AG08470 (cell line): ENCODE results near the genes SCG5, SLC12A6 and LPCAT4.

DNA sequence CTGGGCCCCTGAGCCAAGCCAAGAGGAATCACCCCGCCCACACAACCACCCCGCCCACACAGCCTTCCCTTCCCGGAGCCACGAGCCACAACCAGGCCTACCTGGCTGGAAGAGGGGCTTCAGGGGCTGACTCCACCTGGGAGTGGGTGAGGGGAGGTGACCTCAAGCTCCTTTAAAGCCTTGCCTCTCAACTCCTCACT lies 23.2 kb upstream of the KLF13 start:
- RRBS = no CpG with 5 or more reads among the region's 4 CpGs

DNA sequence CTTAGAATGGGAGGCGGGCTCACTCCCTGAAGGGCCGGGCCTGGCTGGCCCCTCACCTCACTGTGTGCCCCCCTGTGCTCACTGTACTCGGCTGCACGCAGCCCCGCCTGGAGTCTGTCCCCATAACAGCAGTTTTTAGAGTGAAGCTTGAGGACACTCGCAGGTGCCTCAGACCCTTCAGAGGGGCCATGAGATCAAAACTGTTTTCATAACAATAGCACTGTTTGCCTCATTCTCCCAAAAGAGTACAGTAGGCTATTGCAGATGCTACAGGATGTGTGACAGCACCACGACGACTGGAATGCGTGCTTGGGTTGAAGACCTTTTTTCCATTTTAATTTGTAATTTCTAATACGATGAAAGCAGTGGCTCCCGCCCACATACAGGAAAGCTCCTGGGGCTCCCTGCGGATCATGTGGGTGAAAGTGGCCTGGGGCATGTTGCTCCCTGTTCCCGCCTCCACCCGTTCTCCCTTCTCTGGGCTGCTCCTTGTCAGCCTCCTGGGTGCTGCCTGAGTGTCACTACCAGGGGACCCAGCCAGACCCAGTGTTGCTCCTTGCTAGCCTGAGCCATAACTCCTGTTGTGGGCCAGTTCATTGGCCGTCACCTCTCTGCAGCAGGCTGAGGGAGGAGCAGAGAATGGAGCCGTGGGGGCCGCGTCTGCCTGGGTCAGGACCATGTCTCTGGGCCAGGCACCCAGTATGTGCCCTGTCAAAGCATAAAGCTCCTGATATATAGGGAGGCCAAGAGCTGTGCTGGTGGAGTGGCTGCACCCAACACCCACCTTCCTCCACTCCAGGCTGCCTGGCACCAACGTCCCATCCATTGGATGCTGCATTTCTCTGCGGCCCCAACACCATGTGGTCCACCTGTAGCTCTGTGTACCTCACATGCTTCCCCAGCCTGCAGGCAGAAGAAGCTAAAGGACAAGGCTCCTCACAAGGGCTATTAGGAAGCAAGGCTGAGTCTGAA lies 40.3 kb downstream of the KLF13 start:
- RRBS = no CpG with 5 or more reads among the region's 20 CpGs

GRCh38 chr15:31368674-31368894 lies 41.9 kb downstream of the KLF13 start:
- RRBS = no CpG with 5 or more reads among the region's 4 CpGs

DNA sequence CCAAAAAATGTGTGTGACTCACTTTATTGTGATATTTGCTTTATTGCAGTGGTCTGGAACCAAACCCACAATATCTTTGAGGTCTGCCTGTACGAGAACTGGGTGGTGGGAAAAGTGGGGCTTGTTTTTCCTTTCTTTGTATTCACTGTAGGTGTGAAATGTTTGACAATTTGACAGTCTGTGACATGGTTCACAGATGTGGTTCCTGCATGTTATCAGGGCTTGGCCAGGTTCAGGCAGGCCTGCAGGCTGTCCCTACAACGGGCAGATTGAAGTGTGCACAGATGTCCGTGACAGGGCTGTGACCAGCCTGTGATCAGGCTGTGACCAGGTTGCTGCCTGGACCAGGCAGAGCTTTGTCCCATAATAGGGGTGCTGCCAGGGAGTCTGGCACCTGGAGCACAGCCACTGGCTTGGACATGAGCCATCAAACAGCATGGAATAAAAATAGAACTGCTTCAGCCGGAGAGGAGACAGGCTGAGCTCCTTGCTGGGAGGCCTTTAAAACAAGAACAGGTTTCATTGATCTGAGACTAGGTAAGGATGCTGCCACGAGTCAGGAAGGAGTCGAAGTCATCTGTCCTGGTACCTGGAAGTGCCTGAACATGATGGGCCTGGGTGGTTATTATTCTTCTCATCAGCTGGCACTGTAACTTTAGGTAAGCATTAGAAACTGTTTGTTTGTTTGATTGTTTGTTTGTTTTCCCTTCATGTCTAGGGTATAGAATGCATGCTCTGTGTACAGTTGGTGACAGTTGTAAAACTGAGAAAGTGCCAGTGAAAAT lies 61.1 kb downstream of the KLF13 start:
- RRBS = no CpG with 5 or more reads among the region's 6 CpGs

GRCh38 chr15:31435313-31435895 lies 108.8 kb downstream of the KLF13 start:
- RRBS = no CpG with 5 or more reads among the region's 14 CpGs

- RRBS = no CpG with 5 or more reads among the region's 24 CpGs
Observed at GRCh38 chr15:32641291-32642185, at the start of gene SCG5. Gene SCG5 (plus strand): TSS chr15:32641710.

GRCh38 chr15:32677194-32677624 lies 35.7 kb downstream of the SCG5 start:
- RRBS = no CpG with 5 or more reads among the region's 4 CpGs

GRCh38 chr15:32824549-32825301 lies 106.9 kb downstream of the GREM1 start:
- RRBS = no CpG with 5 or more reads among the region's 7 CpGs

GRCh38 chr15:33007146-33007919 lies 187.2 kb downstream of the FMN1 start:
- RRBS = no CpG with 5 or more reads among the region's 7 CpGs

GRCh38 chr15:33066691-33067254 lies 127.7 kb downstream of the FMN1 start:
- RRBS = no CpG with 5 or more reads among the region's 13 CpGs

DNA sequence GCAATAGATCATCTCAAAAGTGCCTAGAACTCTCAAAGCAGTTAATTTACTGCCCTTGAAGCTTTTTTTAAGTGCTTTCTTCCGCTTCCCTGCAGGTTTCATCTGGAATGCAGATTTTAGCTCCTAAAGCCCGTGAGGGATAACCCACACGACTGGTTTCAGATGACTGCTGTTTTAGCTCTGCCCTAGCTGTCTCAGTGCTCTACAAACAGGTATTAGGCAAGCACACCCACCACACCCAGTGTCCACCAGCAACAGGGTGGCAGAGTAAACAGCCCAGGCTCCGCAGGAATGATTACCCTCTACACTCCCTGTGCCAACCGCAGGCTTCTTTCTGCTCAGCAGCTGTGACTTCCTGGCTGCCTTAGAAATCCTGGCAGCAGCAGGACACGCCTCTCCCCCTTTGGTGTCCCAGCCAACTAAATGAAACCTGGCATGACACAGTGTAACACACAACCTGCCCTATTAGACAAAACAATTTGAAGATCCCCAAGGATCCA lies 125.9 kb downstream of the FMN1 start:
- RRBS = no CpG with 5 or more reads among the region's 6 CpGs

GRCh38 chr15:33148150-33149055 lies 46.1 kb downstream of the FMN1 start:
- RRBS = no CpG with 5 or more reads among the region's 10 CpGs

- RRBS = 13% methylated on average over 4 of the region's 16 CpGs
Observed at GRCh38 chr15:34225147-34225849, 482 bp downstream of the EMC4 start.

DNA sequence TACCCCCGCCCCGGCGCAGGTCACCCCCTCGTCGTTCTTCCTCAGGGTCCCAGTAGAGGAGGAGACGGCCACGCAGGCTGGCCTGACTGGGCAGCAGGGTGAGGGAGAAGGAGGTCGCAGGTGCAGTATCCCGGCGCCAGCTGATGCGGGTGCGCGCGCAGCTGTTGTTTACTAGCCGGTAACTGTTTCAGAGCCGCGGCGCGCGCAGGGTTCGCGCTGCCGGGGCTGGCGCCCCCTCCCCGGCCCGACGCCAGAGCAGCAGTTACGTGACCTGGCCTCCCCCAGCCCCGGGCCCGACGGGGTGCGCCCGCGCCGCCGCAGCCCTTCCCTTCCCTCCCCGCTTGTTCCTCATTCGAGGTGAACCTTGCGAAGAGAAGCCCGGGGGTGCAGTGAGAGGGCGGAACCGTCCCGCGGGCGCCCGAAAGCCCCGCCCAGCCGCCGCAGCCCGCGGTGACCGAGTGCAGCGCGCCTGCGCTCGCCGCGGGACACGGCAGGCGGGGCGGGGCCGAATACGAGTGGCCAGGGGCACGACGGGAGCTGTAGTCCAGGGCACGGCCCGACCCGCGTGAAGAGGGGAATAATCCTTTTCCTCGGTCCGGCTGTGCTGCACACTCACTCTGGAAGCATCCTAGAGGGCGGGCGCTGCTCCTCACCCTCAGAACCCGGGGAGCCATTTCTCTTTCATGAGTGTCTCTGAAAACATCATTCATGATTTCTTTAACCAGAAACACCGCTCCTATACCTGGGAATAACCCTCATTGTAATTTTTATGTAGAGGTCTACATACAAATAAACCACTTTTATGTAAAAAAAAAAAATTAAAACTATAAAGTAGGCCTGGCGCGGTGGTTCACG lies at the start of gene SLC12A6:
TSS of gene SLC12A6 (minus strand) at position 184 of the 855 bp plus-strand sequence.
- RRBS = 2% methylated on average over 34 of the region's 78 CpGs

GRCh38 chr15:34343344-34343742 lies 228 bp downstream of the NUTM1 start:
- RRBS = no CpG with 5 or more reads among the region's 11 CpGs

DNA sequence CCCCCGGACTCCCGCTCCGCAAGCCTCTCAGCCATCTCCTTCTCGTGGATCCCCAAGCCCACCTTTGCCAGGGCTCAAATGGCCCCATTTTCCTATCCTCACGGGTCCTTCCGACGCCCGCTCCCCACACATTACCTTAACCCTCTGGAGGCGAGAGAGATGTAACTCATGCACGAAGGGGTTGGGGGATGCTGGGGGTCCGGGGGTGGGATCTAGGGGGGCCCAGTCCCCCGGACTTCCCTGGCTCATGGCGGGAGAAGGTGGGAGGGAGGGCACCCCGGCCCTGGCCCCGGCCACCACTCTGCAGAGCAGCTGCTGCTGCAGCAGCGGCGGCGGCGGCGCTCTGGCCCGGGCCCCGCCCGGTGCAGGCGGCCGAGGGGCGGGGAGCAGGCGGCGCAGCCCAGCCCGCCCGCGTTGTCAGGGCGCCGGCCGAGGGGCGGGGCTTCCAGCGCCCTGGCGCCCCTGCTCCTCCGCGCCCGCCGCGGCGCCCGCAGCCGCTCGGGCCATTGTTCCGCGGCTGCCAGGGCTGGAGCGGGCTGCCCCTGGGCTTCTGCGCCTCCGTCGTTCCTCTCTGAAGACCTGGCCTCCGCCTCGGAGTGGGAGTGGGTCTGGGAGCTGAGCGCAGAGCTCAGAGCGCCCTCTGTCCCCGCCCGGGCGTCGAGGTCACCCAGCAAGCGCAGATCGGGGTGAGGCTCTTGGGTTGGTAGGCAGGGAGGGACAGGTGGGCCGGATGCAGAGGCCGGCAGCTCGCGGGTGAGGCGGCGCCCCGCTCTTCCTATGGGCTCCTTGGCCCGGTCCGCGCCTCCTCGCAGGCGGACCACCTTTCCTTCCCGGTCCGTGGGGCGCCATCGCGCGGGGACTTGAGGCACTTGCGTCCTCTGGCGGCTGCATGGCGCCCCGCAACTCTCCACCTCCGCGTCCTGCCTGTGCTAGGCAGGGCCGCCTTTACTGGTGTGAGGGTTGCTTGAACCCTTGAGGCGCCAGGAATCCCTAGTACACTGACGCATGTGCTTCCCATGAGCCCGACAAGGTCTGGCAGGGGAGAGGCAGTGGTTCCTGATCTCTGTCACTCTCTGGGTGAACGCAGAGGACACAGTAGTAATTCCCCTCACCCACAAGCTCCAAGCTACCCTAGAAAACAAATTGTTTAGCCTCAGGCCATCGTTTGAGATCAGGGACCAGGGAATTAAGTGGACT lies at the start of gene LPCAT4:
TSS of gene LPCAT4 (minus strand) at position 345 of the 1,197 bp plus-strand sequence.
- RRBS = 2% methylated on average over 34 of the region's 92 CpGs

DNA sequence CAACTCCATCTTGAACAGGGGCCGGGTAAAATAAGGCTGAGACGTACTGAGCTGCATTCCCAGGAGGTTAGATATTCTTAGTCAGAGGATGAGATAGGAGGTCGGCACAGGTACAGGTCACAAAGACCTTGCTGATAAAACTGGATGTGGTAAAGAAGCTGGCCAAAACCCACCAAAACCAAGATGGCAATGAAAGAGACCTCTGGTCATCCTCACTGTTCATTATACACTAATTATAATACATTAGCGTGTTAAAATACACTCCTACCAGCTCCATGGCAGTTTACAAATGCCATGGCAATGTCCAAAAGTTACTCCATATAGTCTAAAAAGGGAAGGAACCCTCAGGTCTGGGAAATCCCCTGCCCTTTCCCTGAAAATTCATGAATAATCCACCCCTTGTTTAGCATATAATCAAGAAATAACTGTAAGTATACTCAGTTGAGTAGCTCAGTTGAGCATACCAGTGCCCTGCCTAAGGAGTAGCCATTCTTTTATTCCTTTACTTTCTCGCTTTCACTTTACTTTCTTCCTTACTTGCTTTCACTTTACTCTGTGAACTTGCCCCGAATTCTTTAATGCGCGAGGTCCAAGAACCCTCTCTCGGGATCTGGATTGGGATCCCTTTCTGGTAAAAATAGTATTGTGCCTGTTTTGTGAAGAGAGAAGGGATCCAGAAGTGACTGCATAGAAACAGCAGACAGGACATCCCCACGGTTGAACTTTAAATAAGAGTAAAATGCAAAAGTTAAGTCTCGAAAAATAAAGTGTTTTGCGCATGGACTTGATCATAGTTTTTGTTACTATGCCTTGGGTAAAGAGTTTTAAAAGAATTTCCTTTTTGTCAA lies 73.0 kb upstream of the GOLGA8B start:
- RRBS = no CpG with 5 or more reads among the region's 12 CpGs

DNA sequence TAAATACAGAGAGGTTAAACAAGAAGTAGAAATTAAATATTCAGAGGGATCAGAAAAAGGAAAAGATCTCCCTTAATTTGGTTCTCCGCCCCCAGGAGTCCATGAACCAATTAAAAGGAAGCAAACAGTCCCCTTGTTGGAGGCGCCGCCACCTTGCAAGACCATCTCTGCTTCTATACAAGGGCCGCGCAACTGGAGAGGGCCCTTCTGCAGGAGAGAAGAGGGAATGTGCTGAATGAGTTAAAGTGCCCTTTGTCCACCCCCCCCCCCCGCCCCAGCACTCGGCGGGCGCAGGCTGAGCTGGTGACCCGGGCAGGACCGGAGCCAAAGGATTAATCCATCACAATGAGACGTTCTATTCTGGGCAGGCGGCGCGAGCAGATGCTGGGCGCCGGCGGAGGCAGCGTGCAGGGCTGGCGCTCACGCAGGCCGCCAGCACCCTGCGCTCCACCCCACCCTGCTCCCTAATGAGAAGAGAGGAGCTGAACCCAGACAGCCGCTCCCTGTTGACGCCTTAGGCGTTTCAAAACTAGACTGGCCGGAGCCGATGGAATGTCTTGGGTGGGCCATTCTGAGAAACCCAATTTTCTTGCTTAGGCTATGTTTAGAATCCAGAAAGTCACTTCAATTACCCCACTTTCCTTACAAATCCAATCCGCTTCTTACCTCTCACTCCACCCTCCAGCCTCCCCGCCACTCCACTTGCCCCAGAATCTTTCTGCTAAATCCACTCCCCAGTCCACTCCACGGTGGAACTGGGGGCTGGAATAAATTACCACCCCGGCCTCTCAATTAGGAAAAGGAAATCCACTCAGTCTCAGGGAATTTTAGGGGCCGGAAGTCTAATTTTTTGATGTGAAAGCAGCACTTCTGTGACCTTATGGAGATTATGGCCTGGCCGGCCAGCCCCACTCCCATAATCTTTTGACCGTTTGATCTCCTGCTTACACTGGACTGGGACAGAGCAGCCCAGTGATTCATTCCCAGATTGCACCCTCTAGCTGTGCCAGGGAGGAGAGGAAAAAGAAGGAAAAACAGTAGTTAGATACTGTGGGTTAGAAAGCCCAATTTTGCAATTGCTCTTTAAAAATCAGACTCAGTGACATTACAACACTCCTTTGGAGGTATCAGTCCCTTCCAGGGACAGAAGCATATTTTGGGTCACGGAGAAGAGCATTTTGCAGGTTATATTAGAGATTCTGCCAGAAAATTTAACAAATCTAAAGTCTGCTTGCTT lies 32.7 kb downstream of the GJD2 start:
- RRBS = 2% methylated on average over 7 of the region's 36 CpGs

DNA sequence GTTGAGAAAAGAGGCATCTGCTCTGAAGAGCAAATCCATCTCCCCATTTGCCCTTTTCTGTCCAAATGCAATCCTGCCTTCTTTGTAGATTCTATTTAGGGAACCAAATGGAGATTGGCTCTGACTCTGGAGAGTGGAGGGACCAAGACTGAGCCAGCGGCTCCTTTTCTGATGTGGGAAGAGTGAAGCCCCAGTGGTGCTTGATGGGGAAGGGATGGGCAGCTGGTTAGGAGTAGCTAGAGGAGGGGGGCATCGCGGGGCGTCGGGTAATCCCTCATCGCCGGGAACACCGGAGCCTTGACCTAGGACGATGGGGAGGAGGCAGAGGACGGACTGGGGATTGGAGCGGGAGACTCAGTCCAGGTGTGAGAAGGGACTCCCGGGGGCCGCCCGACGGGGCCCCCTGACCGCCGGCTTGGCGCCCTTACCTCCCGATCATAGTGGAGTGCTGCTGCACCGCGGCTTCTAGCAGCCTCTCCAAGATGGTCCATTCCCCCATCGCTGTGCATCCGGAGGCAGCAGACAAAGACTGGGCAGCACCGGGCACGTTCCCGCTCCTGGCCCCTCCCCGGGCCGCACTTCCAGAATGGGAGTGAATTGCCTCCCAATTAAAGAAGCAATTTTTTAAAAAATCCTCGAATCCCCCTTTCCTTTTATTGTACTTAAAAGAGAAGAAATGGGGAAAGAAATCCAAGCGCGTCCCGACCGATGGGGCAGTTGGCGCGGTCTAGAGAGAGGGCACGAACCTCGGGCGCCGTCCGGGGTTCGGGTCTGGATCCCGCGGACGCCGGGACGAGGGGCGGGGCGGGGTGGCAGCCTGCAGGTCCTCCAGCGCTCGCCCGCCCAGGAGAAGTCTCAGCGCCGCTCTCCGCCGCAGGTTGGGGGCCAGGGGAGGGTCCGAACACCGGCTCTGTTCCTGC lies 548 bp downstream of the GJD2 start:
- RRBS = 9% methylated on average over 13 of the region's 57 CpGs

GRCh38 chr15:34792905-34793631 lies 2.3 kb downstream of the ACTC1 start:
- RRBS = no CpG with 5 or more reads among the region's 12 CpGs